A549 (cell line): ENCODE data around the genes SCN9A, B3GALT1, G6PC2 and DHRS9.

- PRO-cap: no peak
CAGE:
- cytosol, long polyA plus RNA: no peak
- long polyA plus RNA: no peak
- nucleus, long polyA plus RNA: no peak
Measured at GRCh38 chr2:164564160-164564474, 57.2 kb downstream of the GRB14 start.

GRCh38 chr2:164675741-164676068 is 54.4 kb upstream of the GRB14 start:
- PRO-cap: no peak
CAGE:
- cytosol, long polyA plus RNA: no peak
- long polyA plus RNA: no peak
- nucleus, long polyA plus RNA: no peak

GRCh38 chr2:164692113-164692603 is 70.9 kb upstream of the GRB14 start:
- PRO-cap: no peak
CAGE:
- cytosol, long polyA plus RNA: no peak
- long polyA plus RNA: no peak
- nucleus, long polyA plus RNA: no peak

- PRO-cap: no peak
CAGE:
- cytosol, long polyA plus RNA: no peak
- long polyA plus RNA: no peak
- nucleus, long polyA plus RNA: no peak
Measured at GRCh38 chr2:164766421-164767010, 75.1 kb downstream of the COBLL1 start.

DNA sequence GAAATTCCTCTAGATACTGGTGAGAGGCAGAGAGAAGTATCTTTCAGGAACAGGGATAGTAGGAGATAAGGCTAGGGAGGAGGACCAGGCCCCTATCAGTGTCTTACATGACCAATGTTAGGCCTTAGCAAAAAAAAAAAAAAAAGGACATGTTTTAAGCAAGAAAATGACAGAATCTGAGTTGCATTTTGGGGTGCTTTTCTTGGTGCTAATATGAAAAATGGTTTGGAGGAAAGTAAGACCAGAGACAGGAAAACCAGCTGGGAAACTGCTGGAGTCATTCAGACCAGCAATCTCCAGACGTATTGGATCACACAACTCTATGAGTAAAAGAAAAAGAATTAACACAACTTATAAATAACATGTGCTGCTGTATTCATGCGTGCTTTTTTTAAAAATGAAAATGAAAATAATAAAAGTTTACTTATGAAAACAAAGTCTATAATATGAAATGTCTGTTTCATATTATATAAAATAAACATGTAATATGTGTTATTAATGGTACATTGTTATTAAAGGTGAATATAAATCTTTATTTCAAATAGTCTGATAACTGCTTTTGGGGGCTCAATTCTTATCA is 37.6 kb downstream of the COBLL1 start:
- PRO-cap: no peak
CAGE:
- cytosol, long polyA plus RNA: no peak
- long polyA plus RNA: no peak
- nucleus, long polyA plus RNA: no peak

DNA sequence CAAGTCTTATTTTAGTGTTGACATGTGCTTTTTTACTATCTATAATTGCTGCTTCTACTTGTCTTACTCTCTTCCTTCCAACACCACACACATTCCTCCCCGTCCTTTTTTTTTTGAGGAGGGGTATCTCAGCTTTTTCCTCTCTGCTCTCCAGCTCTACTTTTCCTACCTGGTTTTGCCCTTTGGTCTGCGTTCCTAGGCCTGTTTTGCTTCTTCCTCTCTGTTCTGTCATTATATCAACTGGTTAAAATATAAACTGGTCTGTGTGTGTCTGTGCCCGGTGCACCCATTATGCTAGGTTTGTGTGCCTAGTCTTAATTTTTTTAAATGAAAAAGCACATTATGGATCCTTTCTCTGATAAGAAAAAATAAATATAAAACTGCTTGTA is 17.6 kb downstream of the SLC38A11 start:
- PRO-cap: no peak
CAGE:
- cytosol, long polyA plus RNA: no peak
- long polyA plus RNA: no peak
- nucleus, long polyA plus RNA: no peak

DNA sequence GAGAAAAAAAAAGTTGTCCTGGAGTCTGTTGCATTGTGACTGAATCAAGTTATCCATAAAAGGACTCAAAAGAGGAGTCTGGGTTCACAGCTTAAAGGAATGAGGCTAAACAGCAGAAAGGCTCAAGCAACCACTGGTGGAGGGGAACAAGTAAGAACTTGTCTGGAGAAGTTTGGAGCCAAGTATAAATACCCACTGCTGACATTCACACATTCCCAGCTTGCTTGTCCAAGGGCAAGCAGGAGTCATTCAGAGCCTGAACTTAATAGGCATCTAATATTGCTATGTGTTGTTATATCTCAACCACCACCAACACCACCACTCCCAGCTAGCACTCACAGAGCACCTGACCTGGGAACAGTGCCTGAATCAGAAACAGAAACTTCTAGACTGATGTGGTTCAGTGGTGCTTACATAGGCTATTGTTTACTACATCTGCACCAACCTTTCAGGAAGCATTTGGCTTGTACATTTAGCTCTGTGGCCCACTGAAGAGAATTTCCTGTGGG is 36.4 kb upstream of the SLC38A11 start:
- PRO-cap: no peak
CAGE:
- cytosol, long polyA plus RNA: no peak
- long polyA plus RNA: no peak
- nucleus, long polyA plus RNA: no peak

GRCh38 chr2:166239412-166239956 is 111.7 kb upstream of the SCN1A start:
- PRO-cap: no peak
CAGE:
- cytosol, long polyA plus RNA: no peak
- long polyA plus RNA: no peak
- nucleus, long polyA plus RNA: no peak

- PRO-cap: no peak
CAGE:
- cytosol, long polyA plus RNA: no peak
- long polyA plus RNA: start-site peak on the minus strand at chr2:166375875-166376031, 126 and 59 reads in 2 replicates
- nucleus, long polyA plus RNA: start-site peak on the minus strand at chr2:166375929-166375994, 74 and 39 reads in 2 replicates
Measured at GRCh38 chr2:166375633-166376880, at the start of gene SCN9A. SCN9A (minus strand) TSS chr2:166375944.

GRCh38 chr2:166388324-166388963 is 12.7 kb upstream of the SCN9A start:
- PRO-cap: no peak
CAGE:
- cytosol, long polyA plus RNA: no peak
- long polyA plus RNA: no peak
- nucleus, long polyA plus RNA: no peak

GRCh38 chr2:167250332-167251133 is 42.3 kb upstream of the B3GALT1 start:
- PRO-cap: no peak
CAGE:
- cytosol, long polyA plus RNA: no peak
- long polyA plus RNA: no peak
- nucleus, long polyA plus RNA: no peak

- PRO-cap: bidirectional peak, plus-strand start at chr2:167292988, minus-strand start at chr2:167292885
CAGE:
- cytosol, long polyA plus RNA: no peak
- long polyA plus RNA: no peak
- nucleus, long polyA plus RNA: no peak
Measured at GRCh38 chr2:167292307-167293378, at the start of gene B3GALT1. B3GALT1 (plus strand) TSS chr2:167293001.

GRCh38 chr2:167750727-167751182 is 458.0 kb downstream of the B3GALT1 start:
- PRO-cap: no peak
CAGE:
- cytosol, long polyA plus RNA: no peak
- long polyA plus RNA: no peak
- nucleus, long polyA plus RNA: no peak

DNA sequence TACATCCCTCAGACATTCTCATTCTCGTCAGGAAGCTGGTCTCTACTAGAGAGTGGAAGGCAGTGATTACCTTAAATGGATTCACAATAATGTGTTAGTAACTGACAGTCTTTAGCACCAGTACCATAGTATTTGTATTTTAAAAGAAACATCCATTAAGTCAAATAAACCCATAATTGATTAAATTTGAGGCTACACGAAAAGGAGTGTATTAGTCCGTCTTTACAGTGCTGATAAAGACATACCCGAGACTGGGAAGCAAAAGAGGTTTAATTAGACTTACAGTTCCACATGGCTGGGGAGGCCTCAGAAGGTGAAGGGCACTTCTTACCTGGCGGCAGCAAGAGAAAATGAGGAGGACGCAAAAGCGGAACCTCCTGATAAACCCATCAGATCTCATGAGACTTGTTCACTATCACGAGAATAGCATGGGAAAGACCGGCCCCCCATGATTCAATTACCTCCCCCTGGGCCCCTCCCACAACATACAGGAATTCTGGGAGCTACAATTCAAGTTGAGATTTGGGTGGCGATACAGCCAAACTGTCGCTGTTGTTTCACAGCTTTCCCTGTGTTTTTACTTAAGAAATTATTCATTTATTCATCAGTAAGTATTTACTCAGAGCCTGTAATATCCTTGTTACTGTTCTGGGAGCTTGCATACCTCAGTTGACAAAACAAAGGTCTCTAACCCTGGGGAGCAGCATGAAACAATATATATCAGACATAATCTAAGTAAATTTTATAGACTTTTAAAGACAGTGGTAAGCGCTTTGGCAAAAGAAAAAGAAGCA is 306.4 kb downstream of the STK39 start:
- PRO-cap: no peak
CAGE:
- cytosol, long polyA plus RNA: no peak
- long polyA plus RNA: no peak
- nucleus, long polyA plus RNA: no peak

- PRO-cap: no peak
CAGE:
- cytosol, long polyA plus RNA: no peak
- long polyA plus RNA: no peak
- nucleus, long polyA plus RNA: no peak
Measured at GRCh38 chr2:168137515-168138814, 109.4 kb downstream of the STK39 start.

GRCh38 chr2:168490899-168491456 is 34.9 kb downstream of the CERS6 start:
- PRO-cap: no peak
CAGE:
- cytosol, long polyA plus RNA: no peak
- long polyA plus RNA: no peak
- nucleus, long polyA plus RNA: no peak

- PRO-cap: no peak
CAGE:
- cytosol, long polyA plus RNA: no peak
- long polyA plus RNA: no peak
- nucleus, long polyA plus RNA: no peak
Measured at GRCh38 chr2:168576497-168577915, 120.9 kb downstream of the CERS6 start.

GRCh38 chr2:168901099-168901377 is at the start of gene G6PC2:
G6PC2 (plus strand) TSS chr2:168901291.
- PRO-cap: no peak
CAGE:
- cytosol, long polyA plus RNA: no peak
- long polyA plus RNA: no peak
- nucleus, long polyA plus RNA: no peak

DNA sequence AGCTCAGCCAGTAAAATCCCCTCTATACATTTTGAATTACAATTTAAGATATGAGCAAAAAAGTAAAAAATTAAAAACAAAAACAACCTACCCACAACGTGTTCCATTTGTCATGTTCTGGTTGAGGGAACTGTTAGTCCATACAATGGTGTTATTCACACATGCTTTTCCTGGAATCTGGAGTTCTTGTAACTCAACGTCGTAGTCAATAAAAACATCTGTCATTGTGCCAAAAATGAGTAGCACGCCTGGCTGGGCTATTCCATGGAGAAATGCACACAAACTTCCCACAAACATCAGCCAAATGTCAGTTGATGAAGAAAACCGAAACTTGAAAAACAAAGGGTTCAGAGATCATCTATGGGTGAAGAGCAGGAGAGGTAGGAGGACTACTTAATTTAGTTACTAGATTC is 17.9 kb downstream of the ABCB11 start:
- PRO-cap: no peak
CAGE:
- cytosol, long polyA plus RNA: no peak
- long polyA plus RNA: no peak
- nucleus, long polyA plus RNA: no peak

GRCh38 chr2:169069281-169069955 is at the start of gene DHRS9:
DHRS9 (plus strand) TSS chr2:169069563.
- PRO-cap: no peak
CAGE:
- cytosol, long polyA plus RNA: start-site peak on the plus strand at chr2:169069554-169069598, 30 and 21 reads in 2 replicates
- long polyA plus RNA: no peak
- nucleus, long polyA plus RNA: no peak